Fibroblast of villous mesenchyme (primary cell): ENCODE results near the gene RIPK1.

GRCh38 chr6:1802421-1803086 lies 192.8 kb downstream of the FOXC1 start:
- CAGE, long polyA plus RNA: no peak

- CAGE, long polyA plus RNA: no peak
These were observed 289.8 kb downstream of the FOXC1 start for GRCh38 chr6:1899536-1899853.

DNA sequence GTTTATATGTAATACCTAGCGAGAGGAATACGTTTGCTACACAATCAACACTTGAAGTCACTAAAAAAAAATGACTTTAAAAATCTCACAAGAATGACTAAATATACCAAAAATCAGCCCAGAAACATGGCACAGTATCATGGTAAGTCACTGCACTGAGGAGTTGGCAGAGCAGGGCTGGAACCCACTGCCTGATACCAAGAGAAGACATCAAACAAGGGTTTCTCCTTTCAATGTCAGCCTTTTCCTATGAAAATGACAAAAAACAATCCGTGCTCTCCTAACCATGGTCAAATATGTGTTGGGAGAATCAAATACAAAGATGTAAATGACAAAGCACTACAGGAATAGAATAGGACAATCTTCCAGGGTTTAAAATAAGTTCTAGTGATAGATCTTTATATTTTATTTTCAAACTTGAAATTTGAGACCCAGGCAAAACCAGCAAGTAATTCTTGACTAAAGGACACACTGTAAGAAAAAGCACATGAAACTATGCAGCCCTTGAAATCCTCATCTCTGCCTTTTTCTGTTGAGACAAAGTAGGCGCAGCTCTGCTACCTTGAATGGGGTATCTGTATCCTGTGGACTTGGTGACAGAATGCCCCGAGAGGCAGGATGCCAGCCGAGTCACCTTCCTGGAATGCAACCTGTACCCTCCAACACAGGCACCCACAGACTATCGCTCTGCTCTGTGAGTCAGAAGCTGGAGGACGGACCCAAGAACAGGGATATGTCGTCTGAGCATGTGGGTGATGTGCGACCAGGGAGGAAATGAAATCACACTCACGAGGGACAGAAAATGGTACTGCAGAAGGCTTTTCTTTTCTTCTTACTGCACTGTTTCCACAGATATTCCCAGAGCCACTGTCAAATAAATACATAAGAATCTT lies 307.7 kb downstream of the FOXC1 start:
- CAGE, long polyA plus RNA: no peak

GRCh38 chr6:2021473-2021875 lies 223.9 kb downstream of the GMDS start:
- CAGE, long polyA plus RNA: no peak

GRCh38 chr6:2534271-2534617 lies 216.5 kb downstream of the MYLK4 start:
- CAGE, long polyA plus RNA: no peak

DNA sequence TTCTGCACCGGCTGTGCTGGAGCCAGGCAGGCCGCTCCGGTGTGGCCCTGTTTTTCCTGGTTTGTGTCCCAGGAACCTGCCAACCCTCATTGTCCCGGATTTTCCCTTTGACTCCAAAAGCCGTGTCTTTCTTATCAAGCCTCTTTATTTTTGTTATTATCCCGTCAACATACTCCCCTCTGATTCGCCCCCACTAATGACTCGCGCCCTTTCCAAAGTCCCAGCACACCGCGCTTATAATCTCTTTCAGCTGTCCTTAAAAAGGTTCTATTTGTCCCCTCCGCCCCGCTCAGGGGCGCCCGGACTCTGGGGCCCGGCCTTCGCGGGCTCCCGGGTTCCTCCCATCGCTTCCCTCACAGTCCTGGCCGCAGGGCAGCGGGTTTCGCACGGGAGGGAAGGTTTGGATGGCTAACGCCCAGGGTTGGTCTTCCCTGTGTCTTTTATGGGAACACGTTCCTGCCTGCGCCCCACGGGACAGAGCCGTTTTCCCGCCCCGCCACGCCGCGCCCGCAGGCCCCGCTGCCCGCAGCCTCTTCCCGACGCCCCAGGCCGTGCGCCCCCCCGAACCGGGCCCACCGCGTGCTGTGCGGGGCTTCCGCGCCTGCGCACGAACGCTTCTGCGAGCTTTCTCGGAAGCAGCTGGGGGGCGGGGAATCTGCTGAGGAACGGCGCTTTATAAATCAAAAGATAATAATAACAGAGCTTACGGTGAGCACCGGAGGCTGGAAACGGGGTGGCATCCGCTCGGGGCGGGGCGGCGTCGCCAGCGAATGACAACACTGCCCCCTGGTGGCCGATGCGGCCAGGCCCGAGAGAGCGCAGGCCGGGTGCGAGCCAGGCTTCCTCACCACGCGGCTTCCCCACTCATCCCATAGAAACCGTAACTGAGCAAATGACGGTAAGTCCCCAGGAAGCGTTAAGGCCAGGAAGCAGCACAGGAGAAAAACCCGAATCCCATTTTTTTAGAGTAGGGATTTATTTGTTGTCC lies 116.6 kb downstream of the MYLK4 start:
- CAGE, long polyA plus RNA: no peak

GRCh38 chr6:2708385-2708858 lies 42.3 kb downstream of the MYLK4 start:
- CAGE, long polyA plus RNA: no peak

- CAGE, long polyA plus RNA: no peak
These were observed 20.0 kb downstream of the WRNIP1 start for GRCh38 chr6:2785250-2785589.

DNA sequence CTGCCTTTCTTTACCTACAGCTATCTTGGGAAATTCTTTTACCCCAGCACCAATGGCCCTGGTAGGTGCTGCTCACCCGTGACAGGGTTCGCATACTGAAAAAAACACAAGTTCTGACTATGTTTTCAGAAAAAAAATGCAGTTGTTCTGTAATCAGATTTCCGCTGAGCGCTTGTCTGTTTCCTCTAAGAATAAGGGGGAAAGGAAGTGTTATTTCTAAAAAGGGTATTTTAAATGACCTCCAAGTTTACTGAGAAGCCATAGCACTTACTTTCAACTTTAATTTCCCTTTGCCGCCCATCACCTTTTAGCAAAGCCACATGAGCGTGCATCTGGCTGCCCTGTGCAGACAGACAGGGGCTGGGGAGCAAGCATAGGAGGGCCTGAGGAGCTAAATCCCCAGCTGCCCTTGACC lies 28.1 kb downstream of the SERPINB6 start:
- CAGE, long polyA plus RNA: no peak

- CAGE, long polyA plus RNA: no peak
These were observed 11.3 kb upstream of the NQO2 start for GRCh38 chr6:2988160-2988973.

DNA sequence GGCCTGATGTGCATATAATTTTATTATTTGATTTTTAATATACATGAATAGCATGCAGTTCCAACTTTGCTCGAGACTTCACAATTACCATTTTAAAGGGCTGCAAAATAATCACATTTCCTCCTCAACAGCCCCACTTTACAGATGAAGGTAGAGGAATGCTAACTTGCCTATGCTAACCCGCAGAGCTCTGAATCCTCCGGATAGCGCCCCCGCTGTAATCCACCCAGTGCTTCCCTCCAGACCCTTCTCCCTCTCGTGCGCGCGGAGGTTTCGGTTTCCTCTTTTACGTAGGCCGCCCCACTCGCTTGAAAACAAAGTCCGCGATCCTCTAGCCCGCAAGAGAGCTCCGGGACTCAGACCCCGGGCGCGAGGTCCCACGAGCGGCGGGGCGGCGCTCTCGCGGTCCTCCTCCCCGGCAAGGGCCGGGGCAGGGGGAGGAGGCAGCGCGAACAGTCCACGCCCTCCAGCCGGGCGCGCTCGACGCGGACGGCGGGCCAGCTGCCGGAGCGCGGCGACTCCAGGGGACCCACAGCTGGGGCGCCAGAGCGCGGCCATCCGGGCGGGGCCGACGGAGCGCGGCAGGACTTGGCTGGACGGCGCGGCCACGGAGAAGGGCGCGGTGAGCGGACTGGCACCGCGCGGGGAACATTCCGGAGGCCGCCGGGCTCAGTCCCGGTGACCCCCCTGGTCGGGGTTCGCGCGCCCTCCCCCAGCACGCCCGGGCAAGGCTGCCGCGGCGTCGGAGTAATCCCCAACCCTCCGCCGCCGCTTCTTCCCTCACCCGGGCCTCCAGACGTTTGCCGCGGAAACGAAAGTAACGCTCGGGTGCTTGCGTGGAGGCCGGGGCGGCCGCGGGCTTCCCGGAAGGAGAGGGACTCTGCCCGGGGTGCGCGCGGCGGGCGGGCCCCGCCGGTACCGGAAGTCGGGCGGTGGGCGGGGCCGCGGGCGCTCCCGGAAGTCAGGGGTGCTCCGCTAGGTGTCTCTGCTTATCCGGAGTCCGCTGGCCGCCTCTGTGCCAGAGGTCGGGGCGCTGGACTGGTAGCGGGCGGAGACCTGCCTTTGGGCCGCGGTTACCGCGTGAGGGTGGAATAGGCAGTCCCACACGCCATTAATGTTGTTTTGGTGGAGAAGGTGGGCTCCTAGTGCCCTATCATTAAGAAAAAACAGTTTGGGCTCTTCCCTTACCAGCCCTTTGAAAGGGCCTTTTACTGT lies at the start of gene RIPK1:
Gene RIPK1 (plus strand): TSS at position 455 of the 1,215 bp plus-strand sequence.
- CAGE, long polyA plus RNA: no peak

DNA sequence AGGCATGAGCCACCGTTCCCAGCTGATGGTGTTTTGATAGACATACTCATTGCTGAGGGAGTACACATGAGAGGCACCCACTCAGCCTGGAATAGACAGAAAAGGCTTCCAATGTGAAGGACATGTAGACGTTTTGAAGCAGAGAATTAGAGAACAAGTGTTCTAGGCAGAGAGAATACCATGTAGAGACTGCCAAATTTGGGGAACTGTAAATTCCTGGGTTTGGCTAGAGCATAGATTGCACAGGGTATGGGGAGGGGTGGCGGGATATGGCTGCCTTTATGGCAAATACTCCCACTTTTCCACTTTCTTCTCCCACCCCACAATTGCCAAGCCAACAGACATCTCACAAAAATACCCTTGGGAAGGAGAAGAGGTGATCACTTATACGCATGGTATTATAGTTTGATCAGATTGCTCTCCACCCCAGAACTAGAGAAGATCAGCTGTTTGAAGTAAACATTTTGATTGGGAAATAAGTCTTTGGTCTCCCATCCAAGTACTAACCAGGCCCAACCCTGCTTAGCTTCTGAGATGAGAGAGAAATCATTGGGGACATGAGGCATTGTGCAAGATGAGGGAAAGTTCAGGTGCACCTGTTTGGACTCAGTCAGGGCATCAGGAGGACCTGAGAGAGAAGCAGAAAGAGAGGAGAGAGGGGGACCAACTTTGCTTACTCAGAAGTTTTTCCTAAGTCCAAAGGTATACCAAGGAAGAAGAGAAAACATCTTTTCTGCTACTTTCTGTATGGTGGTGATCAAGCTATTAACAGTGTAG lies 11.2 kb downstream of the RIPK1 start:
- CAGE, long polyA plus RNA: no peak

- CAGE, long polyA plus RNA: no peak
These were observed 13.0 kb downstream of the RIPK1 start for GRCh38 chr6:3081341-3081698.

- CAGE, long polyA plus RNA: no peak
These were observed 17.8 kb downstream of the PSMG4 start for GRCh38 chr6:3276279-3277117.

DNA sequence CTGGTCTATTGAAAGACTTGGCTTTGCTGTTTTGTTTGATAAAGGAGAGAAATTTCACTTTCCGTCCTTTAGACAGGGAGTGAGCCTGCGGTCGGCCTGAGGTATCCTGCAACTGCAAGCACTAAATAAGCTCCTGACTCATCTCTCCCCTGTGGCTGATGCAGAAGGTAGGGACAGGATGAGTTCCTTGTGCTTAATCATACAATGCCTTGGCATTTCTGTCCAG lies 23.3 kb downstream of the PSMG4 start:
- CAGE, long polyA plus RNA: no peak

- CAGE, long polyA plus RNA: no peak
These were observed 88.1 kb downstream of the SLC22A23 start for GRCh38 chr6:3368600-3369232.

- CAGE, long polyA plus RNA: no peak
These were observed 42.1 kb downstream of the SLC22A23 start for GRCh38 chr6:3414798-3415004.

GRCh38 chr6:3438173-3438788 lies 18.6 kb downstream of the SLC22A23 start:
- CAGE, long polyA plus RNA: no peak

DNA sequence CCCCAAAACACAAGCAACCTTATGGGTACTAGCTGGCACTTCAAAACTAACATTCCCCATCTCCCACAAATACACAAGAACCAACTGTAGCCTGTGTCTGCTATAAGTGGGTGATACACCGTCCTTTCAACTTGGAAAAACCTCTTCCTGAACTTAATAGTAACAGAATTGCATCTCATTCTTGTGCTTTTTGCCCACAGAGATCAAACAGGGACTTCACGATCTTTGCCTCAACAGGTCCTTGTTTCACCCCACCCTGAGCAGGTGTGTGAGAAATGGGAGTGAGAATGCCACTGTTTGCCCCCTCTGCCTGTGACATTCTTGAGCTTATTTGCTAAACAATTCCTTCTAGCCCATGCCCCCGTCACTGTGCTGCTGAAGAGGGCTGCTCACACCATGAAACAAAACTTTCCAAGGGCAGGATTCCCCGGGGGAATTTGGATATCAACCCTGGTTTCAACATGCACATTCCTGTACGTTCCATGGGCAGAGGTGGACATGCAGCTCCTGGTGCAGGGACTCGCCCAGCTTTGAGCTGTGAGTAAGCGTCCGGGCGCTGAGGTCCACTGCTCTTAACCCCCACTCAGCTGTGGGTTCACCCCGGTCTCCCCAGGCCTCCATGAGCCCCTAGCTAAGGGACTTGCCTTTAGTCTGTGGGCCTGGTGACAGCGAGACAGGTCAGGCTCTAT lies 70.0 kb upstream of the SLC22A23 start:
- CAGE, long polyA plus RNA: no peak

DNA sequence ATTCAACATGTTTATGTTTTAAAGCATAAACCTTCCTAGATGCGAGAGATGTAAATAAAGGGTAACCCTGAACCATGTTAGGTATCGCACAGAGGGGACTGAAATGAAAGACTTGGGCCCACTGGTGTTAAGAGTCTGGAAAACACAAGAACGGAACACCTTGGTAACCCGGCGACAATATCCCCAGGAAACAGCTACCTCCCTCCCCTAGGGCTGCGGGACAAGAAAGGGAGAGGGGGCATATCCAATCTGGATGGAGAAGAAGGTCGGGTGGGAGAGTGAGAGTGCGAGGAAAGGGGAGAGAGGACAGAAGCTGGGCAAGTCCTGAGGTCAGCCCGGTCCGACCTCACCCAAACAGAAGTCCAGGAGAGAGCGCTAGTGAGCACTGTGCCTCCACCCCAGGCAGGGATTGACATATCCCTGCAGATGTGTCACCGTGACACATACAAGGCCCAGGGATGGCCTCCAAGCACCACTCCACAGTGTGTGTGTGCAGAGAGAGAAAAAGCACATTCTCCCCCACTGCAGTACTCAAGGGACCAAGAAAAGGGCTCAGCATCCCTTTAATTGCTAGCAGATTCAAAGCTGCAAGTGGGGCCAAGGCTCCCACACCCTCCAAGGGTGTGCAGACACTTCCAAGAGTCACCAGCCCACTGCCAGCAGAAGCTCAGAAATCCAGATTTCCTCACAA lies 3.3 kb downstream of the PXDC1 start:
- CAGE, long polyA plus RNA: no peak